ENCODE measurements around the gene PDE4D.

DNA sequence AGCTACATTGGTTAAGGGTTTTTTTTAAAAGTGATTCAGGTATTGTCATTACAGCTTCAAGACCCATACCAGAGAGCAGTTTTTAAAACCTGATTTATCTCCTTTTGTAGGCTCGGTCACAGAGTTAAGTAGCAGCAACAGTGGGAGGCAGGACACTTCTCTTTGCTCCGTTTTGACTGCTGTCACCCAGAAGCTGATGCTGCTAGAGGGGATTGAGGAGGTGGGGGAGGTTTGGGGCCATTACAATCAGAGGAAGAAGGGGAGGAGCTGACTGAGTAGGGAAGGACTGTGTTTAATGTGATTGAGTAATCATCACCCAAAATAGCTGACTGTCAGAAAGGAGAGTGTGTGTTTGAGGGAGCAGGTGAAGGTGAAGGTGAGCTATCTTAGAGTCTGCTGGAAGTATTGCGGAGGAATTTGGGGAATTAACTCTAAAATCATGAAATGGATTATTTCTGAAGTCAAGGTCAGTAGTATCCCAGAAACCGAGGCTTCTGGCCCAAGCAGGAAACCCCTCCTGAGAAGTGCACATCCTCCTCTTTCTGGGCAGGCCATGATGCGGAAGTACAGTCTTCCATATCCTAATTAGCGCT lies 215.0 kb downstream of the PLK2 start:
- PRO-cap, result no peak

GRCh38 chr5:58317133-58317655 lies 142.7 kb downstream of the PLK2 start:
- PRO-cap, result no peak

DNA sequence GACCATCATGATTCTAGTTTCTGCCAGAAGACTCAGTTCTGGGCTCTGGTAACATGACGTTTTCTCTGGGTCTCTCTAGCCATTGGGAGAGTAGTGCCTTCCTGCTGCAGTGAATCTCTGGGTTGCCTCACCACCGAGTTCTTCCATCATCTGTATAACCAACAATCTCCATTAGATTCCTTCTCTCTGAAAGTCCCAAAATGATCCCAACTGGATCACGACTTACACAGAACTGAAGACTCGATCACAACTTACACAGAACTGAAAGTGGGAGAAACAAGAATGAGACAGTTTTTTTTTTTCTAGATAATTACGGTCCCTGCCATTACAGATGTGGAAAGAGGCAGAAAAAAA lies 9.2 kb downstream of the PLK2 start:
- PRO-cap, result no peak

- PRO-cap, result bidirectional peak, plus-strand start at chr5:58460182, minus-strand start at chr5:58460086
Measured at GRCh38 chr5:58460118-58461391, 669 bp upstream of the PLK2 start.

- PRO-cap, result no peak
Measured at GRCh38 chr5:58704046-58704365, 121.1 kb downstream of the RAB3C start.

- PRO-cap, result no peak
Measured at GRCh38 chr5:59040095-59040867, 457.4 kb downstream of the RAB3C start.

DNA sequence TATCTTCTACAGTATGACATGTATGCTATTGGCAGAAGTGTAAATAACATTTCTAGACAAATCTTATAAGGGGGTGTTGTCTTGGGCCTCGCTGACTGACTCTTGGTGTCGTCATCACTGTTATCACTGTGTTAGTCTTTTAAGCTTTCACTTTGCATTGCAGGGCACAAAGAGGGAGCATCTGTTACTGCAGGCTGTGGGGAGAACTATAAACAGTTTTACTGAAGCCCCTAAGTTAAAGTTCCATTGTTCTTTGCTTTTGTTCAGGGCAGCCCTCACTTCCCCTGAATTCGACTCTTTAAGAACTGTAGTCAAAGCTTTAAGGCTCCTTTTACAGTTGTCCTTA lies 604.9 kb downstream of the RAB3C start:
- PRO-cap, result no peak

GRCh38 chr5:59321141-59321946 lies 572.2 kb downstream of the PDE4D start:
- PRO-cap, result no peak

DNA sequence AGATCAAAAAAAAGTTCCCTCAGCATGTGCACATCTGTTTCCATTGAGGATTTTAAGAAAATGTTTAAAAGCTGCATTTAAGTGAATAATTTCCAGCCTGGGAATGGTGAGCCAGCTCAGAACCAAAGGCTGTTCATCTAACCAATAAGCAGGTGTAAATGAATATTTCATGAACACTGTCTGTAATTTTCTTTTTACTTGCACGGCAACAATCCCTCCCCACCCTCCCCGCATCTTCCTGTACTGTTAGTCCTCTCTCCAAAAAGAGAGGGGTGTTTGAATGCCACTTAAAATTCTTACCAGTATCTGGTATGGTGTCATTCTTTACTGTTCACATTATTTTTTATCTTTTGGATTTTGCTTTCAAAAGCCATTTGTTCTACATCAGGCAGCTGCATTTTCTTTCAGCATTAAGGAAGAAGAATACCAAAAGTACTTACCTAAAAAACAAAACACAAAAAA lies 425.5 kb downstream of the PDE4D start:
- PRO-cap, result unidirectional peak, minus-strand start at position 216 of the sequence

- PRO-cap, result no peak
Measured at GRCh38 chr5:59642597-59642940, 251.0 kb downstream of the PDE4D start.

- PRO-cap, result no peak
Measured at GRCh38 chr5:59764422-59764843, 129.1 kb downstream of the PDE4D start.

DNA sequence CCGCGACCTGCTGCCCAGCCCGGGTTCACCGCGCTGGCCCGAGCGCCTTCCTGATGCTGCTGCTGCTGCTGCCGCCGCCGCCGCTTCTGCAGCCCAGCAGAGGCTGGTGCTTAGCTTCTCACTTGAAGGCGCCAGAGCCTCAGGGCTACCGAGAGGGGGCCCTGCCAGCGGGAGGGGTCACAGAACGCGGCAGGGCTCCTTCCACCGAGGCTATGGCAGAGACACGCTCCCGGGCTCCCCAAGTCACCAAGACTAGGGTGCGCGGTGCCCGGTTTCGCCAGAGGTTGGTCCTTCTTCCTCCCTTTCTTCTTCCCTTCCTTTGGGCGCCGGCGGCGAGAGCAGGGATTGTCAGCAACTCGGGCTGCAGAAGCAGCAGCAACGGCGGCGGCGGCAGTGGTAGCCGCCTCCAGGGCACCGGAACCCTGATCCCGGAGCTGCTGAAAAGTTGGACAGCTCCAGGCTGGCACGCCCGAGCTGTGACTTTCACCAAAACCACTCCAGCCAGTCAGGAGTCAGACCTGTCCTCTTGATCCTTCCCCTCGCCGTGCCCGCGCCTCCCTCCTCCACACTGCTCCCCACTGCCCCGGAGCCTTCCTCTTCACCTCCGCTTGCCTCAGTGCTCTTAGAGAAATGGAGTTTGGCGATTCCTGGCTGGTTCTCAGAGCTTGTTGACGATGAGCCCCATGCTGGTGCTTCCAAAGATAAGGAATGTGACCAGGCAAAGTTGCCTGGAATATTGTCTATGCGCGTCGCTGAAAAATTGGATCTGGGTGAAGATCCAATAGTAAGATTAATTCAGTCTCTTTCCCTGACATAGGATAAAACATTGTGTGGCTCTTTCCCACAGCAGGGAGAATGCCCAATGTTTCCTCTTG lies at the start of gene PDE4D:
Gene PDE4D, minus strand, starts transcription at position 90 of the 875 bp plus-strand sequence.
- PRO-cap, result no peak

- PRO-cap, result no peak
Measured at GRCh38 chr5:60248800-60249116, 355.2 kb upstream of the PDE4D start.

GRCh38 chr5:60339857-60340431 lies 360.0 kb downstream of the DEPDC1B start:
- PRO-cap, result no peak

GRCh38 chr5:60507569-60508122 lies 192.3 kb downstream of the DEPDC1B start:
- PRO-cap, result no peak

- PRO-cap, result no peak
Measured at GRCh38 chr5:60533844-60534204, 166.1 kb downstream of the DEPDC1B start.

DNA sequence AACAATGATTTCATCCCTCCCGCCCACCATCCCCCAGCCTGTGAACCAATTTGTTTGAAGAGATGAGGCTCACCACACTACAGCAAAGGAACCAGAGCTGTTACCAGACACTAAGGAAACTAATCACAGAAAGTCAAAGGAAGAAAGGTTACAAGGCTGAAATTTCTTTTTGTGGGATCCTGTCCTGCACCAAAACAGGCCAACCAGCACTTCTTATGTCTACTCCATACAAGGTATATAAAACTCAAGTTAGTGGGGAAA lies 158.4 kb downstream of the DEPDC1B start:
- PRO-cap, result no peak

DNA sequence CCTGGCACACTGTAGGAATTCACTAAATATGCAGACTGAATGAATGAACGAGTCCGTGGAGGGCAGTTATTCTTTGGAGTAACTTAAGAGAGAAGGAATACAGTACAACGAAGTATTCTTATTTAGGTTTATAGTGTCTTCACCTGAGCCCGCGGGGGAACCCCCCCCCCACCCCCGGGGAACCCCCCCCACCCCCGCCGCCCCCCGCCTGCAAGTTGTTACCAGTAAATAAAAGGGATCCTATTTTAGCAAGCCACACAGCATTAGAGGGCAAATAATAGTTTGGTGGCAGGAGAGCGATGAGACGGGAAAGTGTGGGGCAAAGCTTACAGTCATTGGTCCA lies 353 bp downstream of the ERCC8 start:
- PRO-cap, result no peak

DNA sequence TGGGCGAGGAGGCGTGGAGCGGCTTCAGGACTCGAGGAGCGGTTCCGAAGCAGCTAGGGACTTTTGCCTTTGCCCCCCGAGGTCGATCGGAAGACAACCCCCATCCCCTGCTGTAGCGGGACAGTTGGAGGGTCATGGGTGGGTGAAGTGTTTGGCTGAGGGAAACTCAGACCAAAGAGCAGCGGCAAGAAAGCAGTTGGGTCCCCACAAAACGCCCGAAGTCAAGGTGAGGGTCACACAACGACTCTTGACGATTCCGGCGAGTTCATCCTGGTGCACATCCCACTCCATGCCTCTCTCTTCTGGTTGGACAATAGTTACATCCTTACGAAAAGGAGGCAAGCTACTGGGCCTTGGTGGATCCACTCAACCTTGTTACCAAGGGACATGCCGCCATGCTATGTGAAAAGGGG lies 477 bp upstream of the SMIM15 start:
- PRO-cap, result no peak

DNA sequence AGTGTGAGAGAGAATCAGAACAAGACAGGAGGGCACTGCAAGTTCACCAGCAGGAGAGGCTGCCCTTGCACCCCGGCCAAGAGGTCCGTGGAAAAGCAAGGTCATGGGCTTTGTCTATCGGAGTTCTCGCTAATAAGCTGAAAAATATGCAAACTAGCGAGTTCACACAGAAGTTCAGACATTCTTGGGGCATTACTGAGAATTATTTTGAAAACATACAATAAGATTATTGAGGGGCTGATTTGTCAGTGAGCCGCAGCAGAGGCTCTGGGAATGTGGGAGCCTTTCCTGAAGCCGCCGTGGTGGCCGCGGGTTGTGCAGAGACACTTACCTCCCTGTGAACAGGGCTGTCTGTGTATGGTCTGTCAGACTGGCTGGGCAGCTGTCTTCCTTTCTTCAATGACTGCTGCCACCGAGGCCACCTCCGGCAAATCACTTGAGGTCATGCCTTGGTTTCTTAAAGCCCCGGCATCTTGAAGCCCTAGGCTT lies 79.6 kb upstream of the ZSWIM6 start:
- PRO-cap, result no peak

All from Metastatic Lung Carcinoma in the Adrenal Gland (tissue), 1 donor.